Sigmoid colon (tissue), 4 donors: ENCODE measurements around a stretch of chr4.

DNA sequence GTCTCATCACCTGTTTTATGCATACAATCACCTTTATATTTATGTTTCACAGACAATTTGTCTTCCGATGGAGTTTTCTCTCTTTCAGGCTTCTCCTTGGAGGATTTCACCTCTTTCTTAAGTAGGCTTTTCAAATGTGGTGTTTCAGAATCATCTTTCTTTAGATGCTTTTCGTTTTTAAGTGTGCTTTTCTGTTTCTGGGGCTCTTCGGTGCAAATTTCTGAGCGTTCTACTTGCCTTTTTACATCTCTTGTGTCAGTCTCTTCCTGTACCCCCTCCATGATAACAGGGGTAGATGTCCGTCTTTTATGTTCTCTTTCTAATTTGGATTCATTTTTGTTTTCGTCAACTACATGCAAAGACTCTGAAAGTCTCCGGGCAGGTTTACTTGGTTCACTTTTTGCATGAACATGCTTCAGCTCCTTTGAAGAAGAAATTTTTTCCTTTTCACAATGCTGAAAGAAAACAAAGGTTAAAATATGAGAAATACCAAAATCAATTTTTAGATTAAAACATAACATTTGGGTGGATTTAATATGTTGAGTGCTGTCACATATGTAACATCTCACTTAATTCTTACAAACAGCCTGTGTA, 22.8 kb downstream of the BOD1L1 start:
- PRO-cap: no peak
- RAMPAGE, long total RNA, 4 experiments: no peak in any of the 4 experiments

DNA sequence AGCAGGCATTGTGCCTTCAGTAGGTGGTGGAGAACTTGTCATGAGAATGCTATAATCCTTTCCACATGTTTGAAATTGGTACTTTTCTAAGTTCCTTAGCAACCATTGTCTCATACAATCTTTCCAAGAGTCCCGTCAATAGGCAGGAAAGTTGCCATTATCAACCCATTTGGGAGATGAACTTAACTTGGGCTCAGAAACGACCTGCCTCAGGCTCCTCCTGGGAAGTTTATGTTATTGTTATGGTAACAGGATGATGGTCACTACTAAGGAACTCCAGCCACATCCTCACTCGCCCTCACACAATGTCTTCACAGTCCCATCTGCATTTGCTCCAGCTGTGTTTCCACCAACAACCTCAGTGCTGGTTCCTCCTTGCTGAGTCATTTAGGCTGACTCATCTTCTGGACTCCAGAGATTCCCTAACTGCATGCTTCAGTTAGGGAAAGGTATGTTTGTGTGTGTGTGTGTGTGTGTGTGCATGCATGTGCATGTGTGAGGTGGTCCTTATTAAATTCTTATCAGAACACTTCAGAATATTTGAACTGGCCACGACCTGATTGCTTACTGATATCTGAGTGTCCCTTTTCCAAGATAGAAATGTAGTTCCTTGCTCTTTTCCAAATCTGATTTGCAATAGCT, 293.4 kb upstream of the BOD1L1 start:
- PRO-cap: no peak
- RAMPAGE, long total RNA, 4 experiments: no peak in any of the 4 experiments

DNA sequence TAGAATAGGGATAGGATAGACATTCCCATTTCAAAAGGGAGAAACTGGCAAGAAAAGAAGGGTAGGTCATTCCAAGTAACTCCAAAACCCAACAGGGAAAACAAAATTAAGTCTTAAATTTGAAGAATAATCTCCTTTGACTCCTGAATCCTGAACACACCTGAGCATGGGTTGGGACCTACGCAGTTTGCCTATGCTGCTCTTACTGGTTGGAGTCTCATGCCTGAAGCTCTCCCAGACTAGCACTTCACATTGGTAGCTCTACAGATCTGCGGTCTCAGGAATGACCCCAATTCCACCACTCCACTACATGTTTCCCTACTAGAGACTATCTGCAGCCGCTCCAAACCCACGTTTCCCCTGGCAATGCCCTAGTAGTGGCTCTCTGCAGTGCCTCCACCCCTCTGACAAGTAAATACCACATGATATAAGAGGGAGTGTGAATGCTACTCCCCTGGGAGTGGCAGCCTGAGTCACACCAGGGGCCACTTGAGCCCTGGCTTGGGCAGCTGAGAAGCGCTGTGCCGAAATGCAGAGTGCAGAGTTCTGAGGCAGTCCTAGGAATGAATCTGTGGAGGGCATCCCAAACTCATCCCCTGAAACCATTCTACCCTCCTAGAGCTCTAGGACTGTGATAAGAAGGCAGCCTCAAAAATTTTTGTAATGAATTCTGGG, 160.6 kb upstream of the CPEB2 start:
- PRO-cap: bidirectional peak, plus-strand start at position 457 of the sequence, minus-strand start at position 368 of the sequence
- RAMPAGE, long total RNA, 4 experiments: no peak in any of the 4 experiments

DNA sequence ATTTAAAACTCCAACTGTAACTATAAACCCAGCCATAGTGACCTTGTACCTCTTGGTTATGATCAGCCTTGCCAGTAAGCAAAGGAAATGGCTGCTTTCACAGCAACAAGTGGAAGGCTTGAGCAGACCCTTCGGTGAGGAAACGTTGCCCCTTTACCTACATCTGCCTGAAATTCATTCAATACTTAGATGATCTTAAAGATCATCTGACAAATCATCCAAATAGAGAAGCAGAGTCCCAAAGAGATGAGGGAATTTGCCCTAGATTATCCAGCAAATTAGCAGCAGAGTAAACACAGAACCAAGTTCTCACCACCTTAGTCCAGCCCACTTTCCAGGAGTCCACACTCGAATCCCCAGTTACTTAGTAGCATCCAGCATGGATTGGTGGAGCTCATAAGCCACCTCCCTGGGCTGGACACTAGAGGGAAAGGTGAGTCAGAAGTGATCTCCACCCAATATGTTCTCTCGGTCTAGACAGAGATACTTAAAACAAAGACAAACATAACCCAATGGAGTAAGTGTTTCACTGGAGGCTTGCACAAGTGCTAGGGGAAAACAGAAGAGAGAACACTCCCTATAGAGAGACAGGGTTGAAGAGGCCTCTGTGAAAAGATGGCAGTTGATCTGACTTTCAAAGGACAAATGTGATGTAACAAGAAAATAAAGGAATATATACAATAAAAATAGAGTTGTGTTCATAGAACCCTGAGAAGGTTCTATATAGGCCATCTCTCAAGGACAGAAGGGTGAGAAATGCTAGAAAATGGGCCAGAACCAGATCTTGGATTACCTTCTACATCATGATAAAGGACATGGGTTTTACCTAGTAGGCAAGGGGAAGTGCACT, 105.1 kb upstream of the CPEB2 start:
- PRO-cap: no peak
- RAMPAGE, long total RNA, 4 experiments: no peak in any of the 4 experiments

- PRO-cap: bidirectional peak, plus-strand start at chr4:15001448, minus-strand start at chr4:15001313
- RAMPAGE, long total RNA, 4 experiments: no peak in any of the 4 experiments
These were observed 1.0 kb upstream of the CPEB2 start for GRCh38 chr4:15001021-15001900.

GRCh38 chr4:15353295-15353614, 74.6 kb upstream of the C1QTNF7 start:
- PRO-cap: no peak
- RAMPAGE, long total RNA, 4 experiments: no peak in any of the 4 experiments

DNA sequence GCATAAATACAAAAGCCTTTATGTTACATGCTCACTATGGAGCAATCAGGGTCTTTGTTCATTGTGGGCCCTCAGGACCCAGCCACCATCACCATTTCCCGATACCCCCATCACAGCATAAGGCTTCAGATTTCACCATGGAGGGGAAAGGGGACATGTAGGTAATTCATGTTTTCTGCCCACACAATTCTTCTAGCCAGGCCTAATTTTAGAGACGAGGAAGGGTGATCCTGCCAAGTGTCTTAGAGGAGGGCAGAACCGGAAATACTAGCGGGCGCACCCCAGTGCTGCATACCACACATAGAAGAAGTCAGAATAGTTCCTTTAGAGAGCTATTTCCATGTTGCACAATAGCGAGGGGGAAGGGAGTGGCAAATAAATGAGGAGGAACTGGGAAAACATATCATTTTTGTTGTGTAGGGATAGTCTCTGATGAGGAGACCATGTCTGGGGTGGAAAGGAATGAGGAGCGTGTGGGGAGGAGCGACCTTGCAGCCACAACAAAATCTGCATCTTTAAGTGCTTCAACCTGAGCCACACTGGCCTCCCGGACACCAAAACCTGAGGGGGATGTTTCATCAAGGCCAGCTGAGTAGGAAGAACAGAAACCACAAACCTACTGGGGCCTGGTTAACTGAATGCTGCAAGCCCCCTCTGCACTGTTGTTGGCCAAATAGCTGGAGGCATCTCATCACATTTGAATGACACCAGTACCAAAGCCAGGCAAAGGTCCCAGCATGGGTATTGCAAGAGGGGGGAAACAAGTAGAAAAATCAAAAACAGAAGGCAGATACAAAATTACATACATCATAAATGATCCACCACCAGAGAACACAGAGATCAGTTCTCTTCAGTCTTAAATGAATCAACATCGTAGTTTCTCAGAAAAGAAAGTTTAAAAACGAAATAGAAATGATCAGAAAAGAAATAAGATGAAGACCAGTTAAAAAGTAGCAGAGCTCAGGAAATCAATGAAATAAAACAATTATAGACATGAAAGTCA, 26.7 kb upstream of the C1QTNF7 start:
- PRO-cap: no peak
- RAMPAGE, long total RNA, 4 experiments: start-site peak on the plus strand in 1 of 4 experiments, centred at position 176 of the sequence, 10 reads per replicate

- PRO-cap: unidirectional peak, minus-strand start at chr4:15451284
- RAMPAGE, long total RNA, 4 experiments: no peak in any of the 4 experiments
These were observed 18.7 kb upstream of the CC2D2A start for GRCh38 chr4:15450930-15451374.

GRCh38 chr4:15779363-15779698, 1.2 kb downstream of the CD38 start:
- PRO-cap: no peak
- RAMPAGE, long total RNA, 4 experiments: no peak in any of the 4 experiments

DNA sequence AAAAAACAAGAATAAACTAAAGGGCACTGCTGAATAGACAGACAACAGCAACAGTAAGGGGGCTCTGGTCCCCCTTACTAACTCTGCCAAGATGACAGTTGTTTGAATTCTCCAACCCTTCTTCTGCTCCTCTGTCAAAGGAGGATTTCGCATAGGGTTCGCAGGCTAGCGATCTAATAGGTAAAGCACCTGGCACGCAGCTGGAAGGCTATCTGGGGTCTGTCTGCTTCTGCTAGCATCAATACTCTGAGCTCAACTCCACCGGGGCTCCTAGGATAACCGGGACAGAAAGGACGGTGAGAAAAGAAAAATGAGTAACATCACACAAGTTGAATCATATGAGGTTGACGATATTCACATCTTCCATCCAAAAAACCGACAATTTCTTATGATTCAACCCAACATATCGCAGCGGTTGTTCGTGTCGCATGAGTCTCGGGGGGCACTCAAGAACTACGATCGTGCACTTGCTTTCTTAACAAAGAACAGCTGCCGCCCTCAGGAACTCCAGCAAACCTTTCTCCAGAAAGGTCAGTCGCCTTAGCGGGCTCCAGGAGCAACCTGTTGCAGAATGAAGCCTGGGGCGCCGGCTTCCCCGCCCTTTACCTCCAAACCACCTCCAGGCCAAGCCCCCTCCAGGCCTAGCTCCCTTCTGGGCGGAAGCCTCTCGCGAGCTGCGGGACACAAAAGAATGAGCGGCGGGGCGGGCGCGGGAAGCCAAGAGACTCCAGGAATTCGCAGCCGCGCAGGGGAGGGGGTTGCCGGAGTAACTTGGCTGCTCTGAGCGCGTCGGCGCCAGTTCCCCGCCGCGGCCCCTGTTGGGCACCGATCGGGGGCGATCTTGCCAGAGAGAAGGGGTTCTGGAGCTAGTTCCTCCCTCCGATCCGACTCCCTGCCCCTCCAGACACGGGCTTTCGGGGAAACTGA, 1.6 kb downstream of the PROM1 start:
- PRO-cap: no peak
- RAMPAGE, long total RNA, 4 experiments: no peak in any of the 4 experiments

- PRO-cap: no peak
- RAMPAGE, long total RNA, 4 experiments: no peak in any of the 4 experiments
These were observed 67.9 kb downstream of the TAPT1 start for GRCh38 chr4:16158110-16158960.

DNA sequence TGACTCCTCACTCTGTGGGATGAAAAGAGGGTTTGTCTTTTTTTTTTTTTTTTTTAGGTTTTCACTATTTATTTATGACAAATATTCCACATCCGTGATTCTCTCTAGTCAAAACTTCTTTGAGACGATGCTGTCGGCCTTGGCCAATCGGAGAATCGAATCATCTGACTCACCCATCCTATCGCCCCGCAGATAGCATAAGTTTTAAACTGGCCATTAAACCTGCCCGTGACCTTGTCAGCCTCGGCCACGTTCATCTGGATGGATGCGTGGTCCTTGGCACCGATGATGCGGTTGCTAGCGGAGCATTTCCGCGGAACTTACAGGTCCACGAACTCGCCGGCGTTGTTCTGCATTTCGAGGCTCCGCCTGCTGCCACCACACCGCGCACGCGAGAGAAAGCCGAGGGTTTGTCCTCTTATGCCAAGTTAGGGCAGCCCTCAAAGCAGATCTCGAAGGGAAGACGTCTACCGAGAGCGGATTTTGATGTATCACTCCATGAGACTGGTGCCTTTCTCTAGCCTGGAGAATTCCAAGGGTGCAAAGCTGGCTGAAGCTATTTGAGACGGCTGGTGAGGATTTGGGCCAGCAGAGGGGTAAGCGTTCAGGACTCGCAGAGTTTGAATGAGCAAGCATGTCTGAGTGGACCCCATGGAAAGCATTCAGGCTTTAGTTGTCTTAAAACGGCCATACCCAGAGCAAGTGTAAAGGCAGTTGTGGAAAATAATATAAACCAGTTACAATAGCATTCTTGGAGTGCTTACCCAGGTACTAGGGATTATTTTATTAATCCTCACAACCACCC, 30.1 kb upstream of the TAPT1 start:
- PRO-cap: no peak
- RAMPAGE, long total RNA, 4 experiments: no peak in any of the 4 experiments

GRCh38 chr4:16838510-16839049, 59.9 kb downstream of the LDB2 start:
- PRO-cap: no peak
- RAMPAGE, long total RNA, 4 experiments: no peak in any of the 4 experiments

- PRO-cap: no peak
- RAMPAGE, long total RNA, 4 experiments: no peak in any of the 4 experiments
These were observed 40.0 kb downstream of the LDB2 start for GRCh38 chr4:16858183-16859106.

DNA sequence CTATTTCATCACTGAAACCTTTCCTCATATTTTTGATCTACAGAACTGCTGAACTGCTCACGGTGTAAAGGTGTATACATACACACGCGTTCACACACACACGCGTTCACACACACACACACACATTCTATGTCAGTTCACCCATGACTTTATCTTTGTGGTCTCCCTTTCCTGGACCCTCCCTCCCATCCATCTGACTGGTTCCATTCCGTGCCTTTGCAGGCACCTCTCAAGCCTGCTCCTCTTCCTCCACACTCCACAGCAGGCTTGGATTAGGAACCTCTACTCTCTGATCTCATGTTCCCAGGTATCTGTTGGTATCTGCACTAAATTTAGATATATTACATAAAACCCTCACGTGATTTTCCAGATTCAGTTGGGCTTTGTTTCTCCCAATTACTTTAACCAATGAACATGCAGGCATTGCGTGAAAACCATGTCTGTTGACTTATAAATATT, 305.2 kb downstream of the QDPR start:
- PRO-cap: no peak
- RAMPAGE, long total RNA, 4 experiments: no peak in any of the 4 experiments

GRCh38 chr4:17498087-17498723, 13.7 kb downstream of the QDPR start:
- PRO-cap: no peak
- RAMPAGE, long total RNA, 4 experiments: no peak in any of the 4 experiments

- PRO-cap: no peak
- RAMPAGE, long total RNA, 4 experiments: no peak in any of the 4 experiments
These were observed 26.5 kb upstream of the LAP3 start for GRCh38 chr4:17550503-17550908.

GRCh38 chr4:17743874-17744136, 37.6 kb downstream of the FAM184B start:
- PRO-cap: no peak
- RAMPAGE, long total RNA, 4 experiments: no peak in any of the 4 experiments

GRCh38 chr4:17868898-17870094, 58.5 kb downstream of the NCAPG start:
- PRO-cap: no peak
- RAMPAGE, long total RNA, 4 experiments: no peak in any of the 4 experiments

DNA sequence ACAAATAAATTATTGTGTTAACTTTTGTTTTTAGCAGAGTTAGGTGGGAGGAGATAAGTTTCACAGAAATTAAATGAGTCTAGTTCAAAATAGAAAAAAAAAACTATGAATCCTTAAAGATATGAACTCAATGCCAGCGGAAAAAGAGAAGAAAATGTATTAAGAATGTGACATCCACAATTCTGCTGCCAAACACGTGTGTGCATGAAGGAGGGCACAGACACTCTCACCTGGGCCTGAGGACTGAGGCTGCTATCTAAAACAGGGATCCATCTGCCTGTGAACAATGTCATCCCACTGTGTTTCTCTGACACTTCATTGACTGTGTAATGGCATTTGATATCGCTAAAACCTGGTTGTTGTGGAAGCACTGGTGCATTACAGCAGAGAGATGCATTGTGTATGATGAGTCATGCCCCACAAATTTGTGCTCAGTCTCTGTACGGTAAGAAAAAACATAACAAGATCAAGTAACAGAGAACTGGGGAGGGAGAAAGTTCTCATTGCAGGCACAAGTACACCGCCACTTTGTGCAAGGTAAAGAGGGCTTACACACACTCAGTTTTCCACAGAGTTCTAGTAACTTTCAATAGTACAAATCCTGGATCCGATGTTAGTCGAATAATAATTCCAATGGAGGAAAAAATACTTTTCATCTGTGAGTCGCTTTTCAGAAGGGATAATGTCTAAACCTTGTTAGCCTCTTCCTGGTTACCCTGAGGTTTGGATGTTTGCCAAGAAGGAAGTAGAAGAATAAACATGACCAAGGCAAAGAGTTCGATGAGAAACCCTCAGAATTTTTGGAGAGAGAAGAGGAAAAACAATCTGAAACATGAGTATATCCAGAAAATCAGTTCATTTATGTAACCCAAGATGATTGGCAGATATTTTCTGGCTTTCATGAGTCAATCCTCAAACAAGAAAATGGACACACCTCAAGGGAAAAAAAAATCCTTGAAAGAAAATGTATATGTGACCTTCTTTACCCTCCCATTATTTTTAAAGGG, 512.6 kb upstream of the SLIT2 start:
- PRO-cap: no peak
- RAMPAGE, long total RNA, 4 experiments: no peak in any of the 4 experiments